LUHMES (cell line): ENCODE measurements around the genes CGREF1, MPV17 and SUPT7L.

GRCh38 chr2:27082564-27083094 lies 3.9 kb upstream of the KHK start:
- PRO-cap: bidirectional peak, plus-strand start at chr2:27083062, minus-strand start at chr2:27082666

GRCh38 chr2:27118561-27119507 lies at the start of gene CGREF1:
CGREF1 (minus strand) TSS chr2:27119128.
- PRO-cap: bidirectional peak, plus-strand start at chr2:27119158, minus-strand start at chr2:27119047

DNA sequence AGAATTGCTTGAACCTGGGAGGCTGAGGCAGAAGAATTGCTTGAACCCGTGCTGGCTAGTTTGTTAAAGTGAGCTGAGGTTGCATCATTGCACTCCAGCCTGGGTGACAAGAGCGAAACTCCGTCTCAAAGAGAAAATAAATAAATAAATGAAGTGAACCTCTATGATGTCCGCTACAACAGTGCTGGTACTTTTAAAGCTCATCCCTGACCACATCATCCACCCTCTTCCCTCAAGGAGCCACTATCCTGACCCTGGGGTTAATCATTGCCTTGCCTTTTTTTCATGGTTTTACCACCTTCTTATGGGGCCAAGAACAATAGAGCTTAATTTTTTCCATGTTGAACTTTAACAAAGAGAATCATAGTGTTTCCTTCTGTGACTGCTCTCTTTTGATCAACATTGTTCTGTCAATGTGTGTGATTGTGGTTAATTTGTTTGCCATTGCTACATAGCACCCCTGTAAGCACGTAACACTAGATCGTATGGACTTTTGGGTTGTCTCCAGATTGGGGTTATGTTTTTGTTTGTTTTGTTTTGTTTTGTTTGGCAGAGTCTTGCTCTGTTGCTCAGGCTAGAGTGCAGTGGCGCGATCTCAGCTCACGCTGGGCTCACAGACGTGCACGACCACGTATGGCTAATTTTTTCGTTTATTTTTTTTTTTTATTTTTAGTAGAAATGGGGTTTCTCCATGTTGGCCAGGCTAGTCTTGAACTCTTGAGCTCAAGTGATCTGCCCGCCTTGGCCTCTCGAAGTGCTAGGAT lies 17.0 kb upstream of the ATRAID start:
- PRO-cap: no peak

- PRO-cap: bidirectional peak, plus-strand start at chr2:27323131, minus-strand start at chr2:27323070
Observed at GRCh38 chr2:27322903-27323940, at the start of gene MPV17. MPV17 (minus strand) TSS chr2:27323097.

DNA sequence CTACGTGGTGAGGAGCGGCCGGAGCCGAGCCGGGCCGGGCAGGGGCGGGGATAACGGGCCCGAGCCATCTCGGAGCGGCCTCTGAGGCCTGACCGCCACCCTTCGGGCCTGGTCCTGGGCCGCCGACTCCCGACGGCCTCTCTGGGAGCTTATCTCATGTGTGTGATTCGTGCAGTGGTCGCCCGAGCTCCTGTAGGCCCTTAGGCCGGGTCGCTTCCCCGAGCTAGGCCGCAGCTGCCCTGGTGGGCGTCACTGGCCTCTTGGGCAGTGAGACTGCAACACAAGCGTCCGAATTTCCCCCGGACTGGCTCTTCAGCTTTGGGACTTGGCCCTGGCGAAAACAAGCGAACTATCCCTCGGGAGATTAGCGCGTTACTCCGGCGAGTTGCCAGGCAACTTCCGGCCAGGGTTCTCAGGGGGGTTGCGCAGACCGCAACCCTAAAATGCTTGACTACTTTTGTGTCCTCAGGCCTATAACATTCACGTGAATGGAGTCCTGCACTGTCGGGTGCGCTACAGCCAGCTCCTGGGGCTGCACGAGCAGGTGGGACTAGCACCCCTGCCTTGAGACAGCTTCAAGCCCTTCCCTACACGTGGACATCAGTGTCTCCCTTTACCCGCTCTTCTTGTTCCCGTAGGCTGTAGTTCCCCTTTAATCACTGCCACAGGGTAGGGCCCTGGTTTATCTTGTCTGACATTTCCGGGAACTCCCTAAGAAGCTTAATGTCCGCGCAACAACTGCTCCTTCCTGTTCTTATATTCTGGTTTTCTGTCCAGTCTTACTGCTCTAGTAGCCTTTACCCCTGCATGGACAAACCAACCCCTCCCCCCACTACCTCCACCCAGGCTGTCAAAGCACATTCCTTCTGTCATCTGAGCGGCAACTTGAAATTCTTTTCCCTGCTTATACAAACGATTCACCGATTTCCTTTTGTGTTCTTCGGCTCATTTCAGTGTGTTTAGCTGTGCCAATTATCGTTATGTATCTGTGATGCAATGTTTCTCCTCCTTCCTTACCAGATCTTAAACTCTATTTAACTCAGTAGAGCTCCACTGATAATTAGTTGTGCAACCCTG lies 722 bp downstream of the SNX17 start:
- PRO-cap: bidirectional peak, plus-strand start at position 478 of the sequence, minus-strand start at position 351 of the sequence

DNA sequence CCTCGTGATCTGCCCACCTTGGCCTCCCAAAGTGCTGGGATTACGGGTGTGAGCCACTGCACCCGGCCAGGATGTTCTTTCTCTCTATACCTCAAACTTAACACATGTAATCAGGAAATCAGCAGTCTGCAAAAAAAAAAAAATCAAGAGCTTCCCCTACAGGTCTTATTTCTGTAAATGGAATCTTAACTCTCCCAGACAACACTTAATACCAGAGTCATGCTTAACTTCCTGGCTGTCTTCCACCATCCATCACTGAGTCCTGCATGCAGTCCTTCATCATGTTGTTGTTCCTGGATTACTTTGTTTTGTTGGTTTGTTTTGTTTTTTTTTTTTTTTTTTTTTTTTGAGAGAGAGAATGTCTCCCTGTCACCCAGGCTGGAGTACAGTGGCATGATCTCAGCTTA lies 11.4 kb upstream of the ZNF513 start:
- PRO-cap: no peak

DNA sequence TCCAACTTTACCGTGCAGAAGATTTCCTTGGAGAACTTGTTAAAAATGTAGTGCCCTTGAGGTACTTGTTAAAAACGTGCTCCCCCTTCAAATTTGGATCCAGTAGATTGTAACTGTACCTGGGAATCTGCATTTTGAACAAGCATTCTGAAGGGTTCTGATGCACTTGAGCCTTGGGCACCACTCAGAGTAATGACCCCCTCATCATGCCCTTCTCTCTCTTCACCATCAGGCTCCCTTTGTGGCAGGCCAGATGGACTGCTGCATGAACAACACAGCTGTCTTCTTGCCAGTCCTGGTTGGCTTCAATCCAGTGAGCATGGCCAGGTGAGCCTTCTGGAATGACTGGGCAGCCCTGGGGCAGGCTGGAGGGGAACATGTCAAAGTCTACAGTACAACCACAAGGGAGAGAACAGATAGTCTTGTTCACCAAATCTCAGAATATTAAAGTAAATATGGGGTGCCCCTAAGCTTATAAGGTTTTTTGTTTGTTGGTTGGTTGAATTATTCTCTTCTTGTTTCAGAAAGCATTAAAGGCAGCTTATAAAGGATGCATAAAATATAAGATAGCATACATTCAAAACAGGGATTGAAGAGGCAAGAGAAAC lies 4.4 kb downstream of the GCKR start:
- PRO-cap: no peak

- PRO-cap: bidirectional peak, plus-strand start at chr2:27663423, minus-strand start at chr2:27663400; bidirectional peak, plus-strand start at chr2:27663888, minus-strand start at chr2:27663610
Observed at GRCh38 chr2:27663265-27664051, at the start of gene SUPT7L. SUPT7L (minus strand) TSS chr2:27663614.

- PRO-cap: no peak
Observed at GRCh38 chr2:27707262-27707803, 43.6 kb downstream of the SLC4A1AP start.

DNA sequence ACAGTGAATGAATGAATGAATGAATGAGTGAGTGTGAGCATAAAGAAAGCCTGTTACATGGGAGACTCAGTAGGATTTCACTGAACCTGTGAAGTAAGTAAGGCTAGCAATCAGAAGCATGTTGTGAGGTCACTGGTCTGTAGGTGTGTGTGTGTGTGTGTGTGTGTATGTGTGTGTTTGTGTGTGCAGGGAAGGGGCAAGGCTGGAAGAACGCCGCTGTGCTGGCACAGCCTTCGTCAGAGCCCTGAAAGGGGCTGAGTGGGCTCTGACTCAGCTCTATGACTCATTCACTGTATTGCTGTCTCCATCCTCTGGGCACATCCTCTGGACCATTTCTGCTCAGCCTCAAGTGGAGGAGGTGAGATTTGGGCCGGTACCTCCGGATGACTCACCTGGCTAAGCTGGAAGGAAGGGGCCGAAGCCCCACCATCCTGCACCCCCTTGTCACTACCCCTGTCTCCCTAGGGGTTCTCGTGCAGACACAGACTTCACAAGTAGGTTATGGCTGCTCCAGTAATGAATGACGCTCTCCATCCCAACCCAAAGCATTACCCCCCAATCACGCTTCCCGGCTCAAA lies 51.4 kb upstream of the MRPL33 start:
- PRO-cap: no peak

GRCh38 chr2:27762824-27763087 lies 8.8 kb upstream of the MRPL33 start:
- PRO-cap: no peak

GRCh38 chr2:28117226-28117579 lies 226.7 kb downstream of the BABAM2 start:
- PRO-cap: no peak

GRCh38 chr2:28321486-28322007 lies 71.1 kb upstream of the FOSL2 start:
- PRO-cap: no peak

GRCh38 chr2:28328492-28328709 lies 64.3 kb upstream of the FOSL2 start:
- PRO-cap: no peak

- PRO-cap: no peak
Observed at GRCh38 chr2:28382702-28383222, 9.9 kb upstream of the FOSL2 start.

GRCh38 chr2:28389179-28389565 lies 3.5 kb upstream of the FOSL2 start:
- PRO-cap: no peak

DNA sequence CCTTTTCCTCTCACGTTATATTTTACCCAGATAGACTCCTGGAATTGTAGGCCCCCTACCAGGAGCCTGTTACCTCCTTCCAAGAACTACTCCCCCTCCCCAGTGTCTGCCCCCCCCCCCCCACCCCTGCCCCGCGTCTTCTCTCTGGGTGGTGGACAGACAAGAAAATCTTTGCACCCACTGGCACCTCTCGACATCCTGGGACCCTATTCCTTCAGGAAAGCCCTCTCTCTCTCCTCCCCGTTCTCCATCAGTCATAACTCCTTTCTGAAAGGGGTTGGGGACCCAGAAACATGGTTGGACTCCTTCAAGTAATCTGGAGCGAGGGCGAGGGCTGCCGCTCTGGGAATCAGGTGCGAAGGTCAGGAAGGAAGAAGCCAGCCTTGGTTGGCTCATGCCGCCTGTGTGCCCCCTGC lies 1.4 kb downstream of the FOSL2 start:
- PRO-cap: no peak

- PRO-cap: no peak
Observed at GRCh38 chr2:28408682-28409870, 16.4 kb downstream of the FOSL2 start.

DNA sequence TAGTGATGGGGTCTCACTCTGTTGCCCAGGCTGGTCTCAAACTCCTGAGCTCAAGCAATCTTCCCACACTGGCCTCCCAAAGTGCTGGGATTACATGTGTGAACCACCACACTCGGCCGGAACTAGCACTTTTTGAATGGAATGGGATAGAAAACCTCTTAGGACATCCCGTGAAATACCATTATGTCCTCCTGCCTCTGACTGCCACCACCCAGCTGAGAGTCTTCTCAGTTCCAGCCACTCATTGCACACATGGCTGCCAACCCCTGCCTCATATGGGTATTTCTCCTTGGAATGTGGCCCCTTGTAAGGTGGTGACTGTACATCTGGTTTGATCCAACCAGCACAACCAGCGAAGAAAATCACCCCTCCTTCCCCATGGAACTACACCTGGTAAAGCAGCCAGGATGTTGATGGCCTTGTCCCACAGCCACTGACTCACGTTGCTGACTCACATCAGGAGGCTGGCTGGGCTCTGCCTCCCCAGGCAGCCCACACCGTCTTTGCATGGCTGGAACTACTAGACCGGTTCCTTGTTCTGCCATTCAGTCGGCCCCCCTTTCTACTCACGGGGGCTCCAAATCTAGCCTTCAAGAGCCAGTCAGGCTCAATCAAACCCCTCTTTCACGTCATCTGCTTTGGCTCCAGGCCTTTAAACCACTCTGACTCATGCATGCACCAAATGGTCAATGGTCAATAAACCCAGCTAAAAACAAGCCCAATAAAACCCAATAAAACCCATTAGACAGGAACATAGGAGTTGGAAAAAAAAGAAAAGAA lies 114.7 kb downstream of the PLB1 start:
- PRO-cap: no peak

GRCh38 chr2:28624677-28625824 lies 126.6 kb upstream of the PPP1CB start:
- PRO-cap: no peak